ENCODE data around the genes LIG3 and FNDC8.

GRCh38 chr17:34387011-34387748 lies 24.1 kb upstream of the CCL1 start:
- PRO-cap, 8 experiments, result no peak in any of the 8 experiments

DNA sequence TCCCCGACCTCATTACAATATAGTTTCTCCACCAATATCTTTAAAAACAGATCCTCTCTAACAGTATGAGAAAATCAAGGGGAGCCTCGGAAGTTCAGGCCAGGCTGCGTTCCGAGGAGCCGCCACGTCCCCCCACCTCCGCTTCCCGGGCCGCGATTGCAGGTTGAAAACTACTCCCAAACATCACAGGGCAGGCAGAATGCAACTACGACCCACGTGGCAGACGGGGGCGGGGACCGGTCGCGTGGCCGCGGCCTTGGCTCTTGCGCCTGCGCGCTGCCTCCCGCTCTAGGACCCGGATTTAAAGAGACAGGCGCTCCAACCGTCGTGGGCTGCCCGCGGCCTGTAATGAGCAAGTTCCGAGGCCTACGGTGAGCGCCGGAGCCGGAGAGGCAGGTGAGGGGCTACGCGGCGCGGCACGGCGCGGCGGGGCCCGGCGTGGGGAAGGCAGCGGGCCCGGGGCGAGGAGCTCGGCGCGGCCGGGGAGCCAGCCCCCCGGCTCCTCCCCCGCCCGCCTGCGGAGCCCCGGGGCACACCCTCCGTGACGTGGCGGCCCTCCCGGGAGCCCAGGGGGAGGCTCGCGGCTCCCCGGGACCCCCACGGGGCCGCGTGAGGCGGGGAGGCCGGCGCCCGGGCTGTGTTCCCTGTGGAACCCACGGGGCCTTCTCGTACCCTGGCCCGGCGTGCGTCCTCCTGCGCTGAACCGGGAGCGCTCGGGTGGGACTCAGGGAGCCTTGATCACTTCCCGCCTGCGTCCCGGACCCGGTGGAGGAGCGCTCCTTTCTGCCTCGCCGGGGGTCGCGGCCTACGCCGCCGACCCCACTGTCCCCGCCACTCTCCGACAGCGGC lies at the start of gene LIG3:
LIG3 (plus strand) TSS at position 286 of the 849 bp plus-strand sequence.
- PRO-cap, 8 experiments, result peak in 8 of 8 experiments; most common plus-strand start position 533 of the sequence (in 8); most common minus-strand start position 158 of the sequence (in 8)

- PRO-cap, 8 experiments, result no peak in any of the 8 experiments
Observed at GRCh38 chr17:34989219-34989840, 9.0 kb downstream of the LIG3 start.

GRCh38 chr17:35026188-35026840 lies 37.2 kb downstream of the RFFL start:
- PRO-cap, 8 experiments, result peak in 1 of 8 experiments; most common minus-strand start chr17:35026532 (in 1)

DNA sequence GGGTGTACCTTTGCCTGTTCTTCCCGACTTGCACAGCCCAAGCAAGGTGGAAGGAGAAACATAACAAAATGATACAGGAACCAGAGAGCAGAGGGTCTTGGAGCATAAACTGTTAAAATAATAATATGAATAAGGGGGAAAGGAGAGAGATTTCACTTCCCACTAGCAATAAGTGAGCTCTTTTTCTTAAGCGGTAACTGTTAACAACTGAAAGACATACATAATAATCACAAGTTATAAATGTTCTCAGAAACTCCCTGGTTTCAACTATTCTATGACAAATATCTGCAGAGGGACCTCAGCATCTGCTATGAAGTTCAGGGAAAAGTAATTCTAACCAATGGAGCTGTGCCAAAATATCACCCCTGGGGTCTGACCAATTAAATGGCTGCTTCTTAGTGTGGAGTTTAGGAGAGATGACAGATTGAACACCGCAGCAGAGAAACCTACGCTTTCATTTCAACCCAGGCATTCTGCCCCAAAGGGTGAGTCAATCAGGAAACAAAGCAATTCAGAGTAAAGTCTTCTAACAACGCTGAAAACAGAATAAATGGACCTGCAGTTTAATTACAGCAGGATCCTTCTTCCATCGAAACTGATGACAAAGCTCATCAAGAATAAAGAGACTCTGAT lies 17.0 kb downstream of the RFFL start:
- PRO-cap, 8 experiments, result peak in 2 of 8 experiments; most common plus-strand start position 453 of the sequence (in 1); most common minus-strand start position 209 of the sequence (in 1)

DNA sequence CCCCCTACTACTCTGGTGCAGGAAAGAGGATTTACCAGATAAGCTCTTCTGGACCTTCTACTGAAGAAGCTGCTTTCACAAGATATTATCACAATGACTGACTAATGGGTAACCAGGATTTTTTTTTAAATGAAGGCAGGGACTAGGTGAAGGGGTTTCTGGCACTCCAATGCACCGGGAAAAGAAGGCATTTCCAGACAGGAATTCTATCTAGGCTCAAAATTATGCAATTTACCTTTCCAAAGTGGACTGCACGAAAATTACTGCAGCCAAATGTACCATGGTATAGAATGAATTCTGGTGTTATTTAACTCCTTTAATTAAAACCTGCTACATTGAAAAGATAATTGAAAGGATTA lies 16.5 kb downstream of the RFFL start:
- PRO-cap, 8 experiments, result no peak in any of the 8 experiments

- PRO-cap, 8 experiments, result no peak in any of the 8 experiments
Observed at GRCh38 chr17:35121448-35121706, at the start of gene FNDC8. Gene FNDC8, plus strand, starts transcription at chr17:35121615.

- PRO-cap, 8 experiments, result no peak in any of the 8 experiments
Observed at GRCh38 chr17:35129691-35130013, 8.2 kb downstream of the FNDC8 start.

DNA sequence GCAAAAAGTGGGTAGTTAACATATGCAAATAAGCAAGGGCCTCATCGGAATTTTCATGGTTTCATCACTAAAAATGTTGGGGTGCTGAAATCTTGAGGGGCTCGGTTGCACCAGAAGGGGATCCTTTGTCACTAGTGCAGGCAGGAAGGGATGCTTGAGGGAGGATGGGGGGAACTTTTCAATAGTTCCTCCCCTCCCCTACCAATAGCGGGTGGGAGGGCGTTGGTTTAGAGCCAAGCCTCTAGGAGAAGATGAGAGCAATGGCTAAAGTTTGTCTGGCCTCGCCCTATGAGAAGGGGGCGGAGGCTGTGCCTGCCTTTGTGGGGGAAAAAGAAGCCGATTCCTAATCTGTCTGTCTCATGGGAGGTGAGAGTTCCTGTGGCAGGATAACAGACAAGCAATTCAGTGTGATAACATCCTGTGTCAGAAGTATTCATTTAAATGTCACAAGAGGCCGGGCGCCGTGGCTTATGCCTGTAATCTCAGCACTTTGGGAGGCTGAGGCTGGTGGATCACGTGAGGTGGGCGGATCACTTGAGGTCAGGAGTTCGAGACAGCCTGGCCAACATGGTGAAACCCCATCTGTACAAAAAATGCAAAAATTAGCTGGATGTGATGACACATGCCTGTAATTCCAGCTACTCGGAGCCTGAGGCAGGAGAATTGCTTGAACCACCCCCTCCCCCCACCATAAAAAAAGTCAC lies 1.5 kb downstream of the SLFN5 start:
- PRO-cap, 8 experiments, result peak in 6 of 8 experiments; most common plus-strand start position 349 of the sequence (in 3); most common minus-strand start position 152 of the sequence (in 2)

- PRO-cap, 8 experiments, result no peak in any of the 8 experiments
Observed at GRCh38 chr17:35278305-35278964, 35.6 kb downstream of the SLFN5 start.

- PRO-cap, 8 experiments, result no peak in any of the 8 experiments
Observed at GRCh38 chr17:35433387-35433563, 975 bp upstream of the SLFN12 start.

- PRO-cap, 8 experiments, result no peak in any of the 8 experiments
Observed at GRCh38 chr17:35433564-35434023, 1.3 kb upstream of the SLFN12 start.

DNA sequence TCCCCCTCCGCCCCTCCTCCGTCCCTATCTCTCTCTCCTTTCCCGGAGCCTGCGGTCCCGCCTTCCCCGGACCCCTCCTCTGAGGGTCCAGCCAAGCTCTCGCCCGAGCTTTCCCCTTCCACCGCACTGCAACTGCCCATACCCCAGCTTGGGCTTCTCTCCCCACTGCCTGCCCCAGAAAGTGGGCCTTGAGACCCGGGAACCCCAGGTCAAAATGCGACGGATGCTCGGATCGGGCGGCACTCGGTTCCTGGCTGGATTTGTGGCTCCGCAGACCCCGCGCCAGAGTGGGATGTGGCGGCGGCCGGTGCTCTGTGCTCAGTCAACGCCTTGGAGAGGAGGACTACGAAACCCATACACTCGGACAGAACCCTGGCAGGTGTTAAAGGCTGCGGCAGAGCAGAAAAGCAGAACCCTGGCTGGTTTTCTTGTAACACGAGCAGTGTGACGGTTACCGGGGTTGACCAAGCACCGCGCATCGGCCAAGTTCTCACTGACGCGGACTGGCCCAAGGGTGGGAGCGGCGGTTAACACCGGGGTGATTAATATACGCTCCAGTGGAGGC lies 834 bp upstream of the SLFN13 start:
- PRO-cap, 8 experiments, result peak in 4 of 8 experiments; most common plus-strand start position 474 of the sequence (in 1); most common minus-strand start position 384 of the sequence (in 2)

- PRO-cap, 8 experiments, result no peak in any of the 8 experiments
Observed at GRCh38 chr17:35470094-35470645, 21.6 kb upstream of the SLFN13 start.

DNA sequence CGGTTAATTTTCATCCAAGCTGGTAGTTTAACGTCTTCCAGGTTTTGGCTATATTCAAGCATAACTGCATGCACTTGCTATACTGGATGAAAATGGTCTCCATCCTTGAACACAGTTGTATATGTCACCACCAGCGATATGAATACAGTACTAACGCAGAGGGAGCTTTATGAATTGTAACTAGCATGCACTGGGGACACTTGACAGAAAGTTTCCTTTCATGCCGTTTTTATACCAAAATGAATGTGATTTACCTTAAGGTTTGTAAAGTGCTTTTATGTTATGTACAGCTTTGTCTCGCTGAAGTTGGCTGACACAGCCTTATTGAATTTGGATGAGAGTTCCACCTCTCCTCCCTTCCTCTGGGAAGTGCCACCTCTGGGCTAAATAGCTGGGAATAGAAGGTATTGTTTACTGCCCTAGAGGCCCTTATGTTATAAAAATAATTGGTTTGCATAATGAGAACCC lies 798 bp upstream of the PEX12 start:
- PRO-cap, 8 experiments, result peak in 2 of 8 experiments; most common minus-strand start position 114 of the sequence (in 1)

DNA sequence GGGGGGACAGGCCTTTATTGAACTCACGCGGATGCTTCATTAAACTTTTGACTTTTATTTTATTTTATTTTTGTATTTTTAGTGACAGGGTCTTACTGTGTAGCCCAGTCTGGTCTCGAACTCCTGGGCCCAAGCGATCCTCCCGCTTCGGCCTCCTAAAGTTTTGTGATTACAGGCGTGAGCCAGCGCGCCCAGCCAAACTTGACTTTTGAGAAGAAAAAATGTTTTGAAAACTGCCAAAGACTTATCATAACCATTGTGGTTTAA lies 1.1 kb downstream of the AP2B1 start:
- PRO-cap, 8 experiments, result no peak in any of the 8 experiments

DNA sequence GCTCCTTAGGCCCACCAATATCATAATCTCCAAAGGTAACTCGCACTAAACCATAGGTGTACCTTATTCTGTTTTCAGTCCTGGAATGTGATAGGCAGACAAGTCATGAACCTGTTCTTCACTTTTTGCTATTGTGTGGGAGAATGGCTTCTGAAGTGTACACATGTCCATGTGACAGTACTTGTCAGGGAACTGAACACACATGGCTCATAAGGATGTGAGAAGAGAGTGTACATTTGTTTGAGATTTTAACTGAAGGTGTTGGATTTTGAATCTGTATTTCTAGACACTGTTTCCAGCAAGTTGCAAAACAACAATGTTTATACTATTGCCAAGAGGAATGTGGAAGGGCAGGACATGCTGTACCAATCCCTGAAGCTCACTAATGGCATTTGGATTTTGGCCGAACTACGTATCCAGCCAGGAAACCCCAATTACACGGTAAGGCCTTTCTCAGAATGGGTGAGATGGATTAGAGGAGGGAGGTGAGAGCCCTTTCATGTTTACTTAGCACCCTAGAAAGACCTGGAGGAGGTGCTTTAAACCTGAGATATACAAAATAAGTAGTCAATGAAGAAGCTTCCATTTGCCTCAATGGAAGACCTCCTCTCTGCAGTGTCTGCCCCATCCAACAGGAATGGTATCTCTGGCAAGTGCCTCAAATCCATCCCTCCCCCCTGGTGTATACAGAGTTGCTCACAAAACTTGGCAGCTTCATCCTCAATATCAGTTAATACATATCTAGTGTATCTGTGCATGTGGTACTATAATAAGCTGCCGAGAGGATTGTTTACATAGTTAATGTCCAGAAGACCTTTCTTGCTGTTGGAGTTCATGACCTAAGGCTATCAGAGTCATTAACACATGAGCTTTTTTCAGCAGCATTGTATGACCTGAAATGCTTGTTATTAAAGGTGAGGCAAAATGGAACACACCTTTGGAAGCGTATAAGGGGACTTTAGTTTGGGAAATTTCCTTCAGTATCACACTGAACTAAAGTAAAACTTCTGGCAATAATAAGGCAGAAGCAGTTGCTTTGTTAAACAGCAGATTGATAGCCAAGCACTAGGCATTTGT lies 14.2 kb upstream of the RASL10B start:
- PRO-cap, 8 experiments, result no peak in any of the 8 experiments

- PRO-cap, 8 experiments, result no peak in any of the 8 experiments
Observed at GRCh38 chr17:35724784-35725836, 6.3 kb upstream of the RASL10B start.

DNA sequence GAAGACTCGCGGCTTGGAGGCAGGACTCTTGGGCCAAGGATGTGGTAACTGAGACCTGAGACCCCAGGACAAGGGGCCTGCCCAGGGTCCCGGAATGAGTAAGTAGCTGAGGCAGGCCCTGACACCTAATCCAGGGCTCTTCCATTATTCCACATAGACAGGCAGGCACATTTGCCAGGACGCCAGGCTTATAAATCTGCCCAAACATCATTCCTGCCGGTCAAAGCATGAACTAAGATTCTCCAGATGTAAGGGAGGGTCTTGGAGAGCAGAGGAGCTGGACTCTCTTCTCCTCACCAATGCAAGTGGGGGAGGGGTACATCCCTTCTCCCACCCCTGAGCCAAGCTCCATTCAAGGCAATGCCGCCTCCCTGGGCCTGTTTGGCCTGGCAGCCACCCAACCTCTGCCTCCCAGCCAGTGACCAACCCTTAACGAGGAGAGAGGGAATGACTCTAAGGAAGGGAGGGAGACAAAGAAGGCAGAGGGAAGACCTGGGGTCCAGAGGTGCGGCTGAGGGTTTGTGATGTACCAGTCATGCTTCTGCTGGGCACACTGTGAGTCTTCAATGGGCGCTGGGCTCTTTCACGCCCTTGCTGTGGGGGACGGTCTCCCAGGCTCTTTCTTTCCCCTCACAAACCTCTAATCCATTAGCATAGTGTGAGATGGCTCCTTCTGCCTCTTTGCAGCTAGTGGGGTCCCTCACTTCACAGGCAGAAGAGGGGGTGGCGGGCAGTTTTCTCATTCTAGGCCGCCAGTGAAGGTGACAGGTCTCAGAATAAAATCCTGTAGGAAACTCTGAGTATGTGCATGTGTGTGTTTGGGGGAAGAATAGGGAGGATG lies 13.9 kb downstream of the C17orf50 start:
- PRO-cap, 8 experiments, result no peak in any of the 8 experiments

DNA sequence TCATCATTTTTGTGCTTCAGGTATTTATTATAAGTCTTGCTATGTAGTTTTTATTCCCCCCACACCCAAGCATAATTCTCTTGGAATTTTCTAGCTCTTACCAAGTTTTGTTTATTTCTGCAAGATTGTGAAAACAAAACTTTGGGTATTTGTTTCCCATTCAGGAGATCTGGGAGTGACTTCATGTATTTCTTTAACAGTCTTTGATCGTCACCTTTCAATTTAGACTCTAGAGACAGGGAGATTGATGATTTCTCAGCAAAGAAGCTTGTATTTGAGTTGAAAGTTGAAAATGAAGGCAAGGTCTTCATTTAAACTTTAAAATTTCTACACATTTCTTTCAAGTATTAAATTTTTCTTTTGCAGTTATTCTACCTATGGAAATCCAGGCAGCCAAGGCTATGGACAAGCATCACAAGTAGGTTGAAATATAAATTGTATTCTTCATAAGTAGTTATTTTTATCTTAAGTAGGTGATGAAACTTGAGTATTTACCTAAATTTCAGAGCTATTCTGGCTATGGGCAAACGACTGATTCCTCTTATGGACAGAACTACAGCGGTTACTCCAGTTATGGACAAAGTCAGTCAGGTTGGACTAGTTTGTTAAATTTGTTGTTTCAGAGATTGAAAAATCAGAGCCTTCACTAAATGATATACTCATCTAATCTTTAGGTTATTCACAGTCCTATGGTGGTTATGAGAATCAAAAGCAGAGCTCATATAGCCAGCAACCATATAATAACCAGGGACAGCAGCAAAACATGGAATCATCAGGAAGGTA lies 10.6 kb downstream of the TAF15 start:
- PRO-cap, 8 experiments, result no peak in any of the 8 experiments